NCI-H460 (cell line): ENCODE results near the genes MALL, RGPD6 and TTL.

DNA sequence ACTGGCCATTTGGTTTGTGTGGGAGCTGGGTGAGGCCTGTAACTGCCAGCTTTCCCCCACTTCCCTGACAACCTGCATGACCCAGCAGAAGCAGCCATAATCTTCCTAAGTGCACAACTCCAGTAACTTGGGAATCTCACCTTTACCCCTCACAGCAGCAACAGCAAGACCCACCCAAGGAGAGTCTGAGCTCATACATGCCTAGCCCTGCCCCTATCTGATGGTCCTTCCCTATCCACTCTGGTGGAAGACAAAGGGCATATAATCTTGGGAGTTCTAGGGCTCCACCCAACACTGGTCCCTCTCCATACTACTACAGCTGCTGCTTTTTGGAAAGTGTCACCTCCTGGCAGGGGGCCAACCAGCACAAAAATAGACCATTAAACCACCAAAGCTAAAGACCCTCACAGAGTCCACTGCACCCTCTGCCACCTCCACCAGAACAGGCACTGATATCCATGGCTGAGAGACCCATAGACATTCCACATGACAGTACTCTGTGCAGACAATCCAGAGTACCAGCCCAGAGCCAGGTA lies 8.2 kb downstream of the MALL start:
RAMPAGE:
- cytosol, long total RNA: no peak
- long total RNA: no peak
- nucleus, long total RNA: no peak

RAMPAGE:
- cytosol, long total RNA: no peak
- long total RNA: start-site peak on the minus strand at chr2:110115817-110115835, 78 and 84 reads in 2 replicates
- nucleus, long total RNA: start-site peak on the minus strand at chr2:110115803-110115825, 344 and 191 reads in 2 replicates
These were observed at the start of gene MALL for GRCh38 chr2:110115388-110116339. MALL (minus strand) TSS chr2:110115822.

GRCh38 chr2:110577017-110577296 lies at the start of gene RGPD6:
RGPD6 (minus strand) TSS chr2:110577222.
RAMPAGE:
- cytosol, long total RNA: no peak
- long total RNA: no peak
- nucleus, long total RNA: no peak

GRCh38 chr2:110748262-110748787 lies 16.0 kb downstream of the ACOXL start:
RAMPAGE:
- cytosol, long total RNA: no peak
- long total RNA: no peak
- nucleus, long total RNA: no peak

GRCh38 chr2:110858792-110859365 lies 126.5 kb downstream of the ACOXL start:
RAMPAGE:
- cytosol, long total RNA: no peak
- long total RNA: no peak
- nucleus, long total RNA: no peak

GRCh38 chr2:111145606-111145909 lies 24.8 kb downstream of the BCL2L11 start:
RAMPAGE:
- cytosol, long total RNA: no peak
- long total RNA: no peak
- nucleus, long total RNA: no peak

DNA sequence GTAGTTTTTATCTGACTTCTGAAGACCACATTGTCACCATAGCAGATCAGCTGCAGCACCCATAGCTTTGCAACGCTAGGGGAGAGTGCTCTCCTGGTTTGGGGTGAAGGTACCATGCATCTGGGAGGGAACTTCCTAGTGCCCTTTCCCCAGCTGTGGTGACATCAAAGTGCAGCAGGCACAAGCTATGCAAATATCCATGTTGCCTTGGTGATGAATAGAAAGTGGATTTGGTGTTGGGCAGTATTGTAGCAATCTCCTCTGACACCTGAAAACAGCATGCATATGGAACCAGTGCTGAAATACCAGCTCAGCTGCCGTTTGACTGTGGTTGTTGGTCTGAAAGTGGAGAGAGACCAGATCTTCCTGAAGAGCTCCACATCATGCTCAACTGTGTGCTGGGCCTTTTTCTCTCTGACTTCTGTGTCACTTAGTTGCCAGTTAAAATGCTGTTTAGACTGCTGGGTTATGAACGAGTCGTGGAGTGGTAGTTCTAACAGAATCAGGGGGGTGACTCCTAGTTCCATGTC lies 37.1 kb downstream of the BCL2L11 start:
RAMPAGE:
- cytosol, long total RNA: no peak
- long total RNA: no peak
- nucleus, long total RNA: no peak

DNA sequence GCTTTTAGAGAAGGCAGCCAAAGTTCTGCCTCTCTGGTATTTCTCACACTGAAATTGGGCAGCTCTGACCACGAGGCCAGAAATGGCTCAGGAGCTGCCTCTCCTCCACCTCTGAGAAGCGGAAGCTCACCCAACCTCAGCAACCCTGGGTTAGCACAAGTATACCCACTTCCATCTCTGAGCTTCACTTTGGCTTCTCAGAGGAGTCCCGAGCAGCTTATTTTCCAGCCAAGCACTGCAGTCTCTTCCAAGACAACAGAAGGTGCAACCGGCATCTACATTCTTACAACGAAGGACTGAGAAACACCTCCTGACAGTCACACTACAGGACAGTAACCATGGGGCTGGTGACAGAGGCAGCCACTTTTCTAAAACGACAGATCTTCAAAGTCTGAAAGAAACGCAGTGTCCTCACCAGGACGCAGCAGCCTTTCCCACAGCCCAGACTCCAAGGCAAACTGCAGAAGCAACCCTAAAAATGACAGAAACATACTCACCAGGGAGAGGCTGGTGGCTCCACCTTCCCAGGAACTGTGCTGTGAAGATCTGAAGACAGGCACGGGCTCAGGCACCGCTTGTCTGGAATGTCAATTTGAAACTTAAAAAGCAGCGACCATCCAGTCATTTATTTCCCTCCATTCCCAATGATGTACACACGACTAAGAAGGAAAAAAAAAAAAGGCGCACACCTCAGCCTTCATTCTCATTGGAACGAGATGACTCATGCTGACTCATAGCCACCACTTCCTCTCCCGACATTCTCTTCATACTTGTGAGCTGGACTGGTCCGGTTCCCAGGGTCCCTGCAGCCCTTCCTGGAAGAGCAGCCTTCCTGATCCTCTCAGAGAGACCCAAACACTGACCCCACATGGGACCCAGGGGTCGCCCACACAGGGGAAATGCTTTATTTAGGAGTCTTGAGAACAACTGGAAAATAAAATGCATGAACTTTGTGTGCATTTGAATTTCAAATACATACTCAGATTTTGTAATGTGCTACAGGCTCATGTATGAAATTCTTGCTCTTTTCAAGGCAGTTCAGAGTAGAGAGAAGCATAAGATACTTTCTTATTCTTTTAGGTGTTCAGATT lies 374.0 kb downstream of the BCL2L11 start:
RAMPAGE:
- cytosol, long total RNA: start-site peak on the minus strand centred at position 619 of the sequence, 143 bp wide, 654 and 587 reads in 2 replicates
- long total RNA: no peak
- nucleus, long total RNA: start-site peak on the minus strand centred at position 640 of the sequence, 187 bp wide, 790 and 73 reads in 2 replicates

DNA sequence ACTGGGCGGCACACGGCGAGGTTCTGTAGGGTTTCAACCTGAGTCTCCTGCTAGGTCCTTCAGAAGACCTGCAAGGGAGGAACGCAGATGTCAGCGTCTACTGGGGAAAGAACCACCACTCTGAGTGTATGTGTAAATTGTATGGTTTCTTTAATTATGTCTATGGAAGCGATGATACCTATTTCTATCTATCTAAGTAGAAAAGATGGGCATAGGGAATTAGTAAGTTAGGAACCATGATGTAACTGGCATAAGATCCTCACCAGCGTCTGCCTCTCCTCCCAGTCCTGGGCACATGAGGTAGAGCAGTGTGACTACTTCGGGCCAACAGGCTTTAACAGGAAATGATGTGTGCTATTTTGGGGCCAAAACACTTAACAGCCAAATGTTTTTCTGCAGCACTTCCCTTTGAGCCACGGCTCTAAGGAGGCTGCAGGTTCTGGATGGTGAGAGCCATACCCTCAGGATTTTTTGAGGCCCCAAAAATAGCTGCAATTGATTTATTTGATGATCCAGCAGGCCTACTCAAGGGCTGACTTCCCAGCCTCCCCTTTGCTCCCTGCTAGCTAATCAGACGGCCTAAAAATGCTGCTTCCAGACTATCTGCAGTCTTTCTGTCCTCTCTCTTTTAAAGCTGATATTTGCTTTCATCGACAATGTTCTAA lies 116.9 kb downstream of the ANAPC1 start:
RAMPAGE:
- cytosol, long total RNA: no peak
- long total RNA: no peak
- nucleus, long total RNA: no peak

RAMPAGE:
- cytosol, long total RNA: no peak
- long total RNA: no peak
- nucleus, long total RNA: no peak
These were observed 652 bp upstream of the MERTK start for GRCh38 chr2:111897735-111898175.

DNA sequence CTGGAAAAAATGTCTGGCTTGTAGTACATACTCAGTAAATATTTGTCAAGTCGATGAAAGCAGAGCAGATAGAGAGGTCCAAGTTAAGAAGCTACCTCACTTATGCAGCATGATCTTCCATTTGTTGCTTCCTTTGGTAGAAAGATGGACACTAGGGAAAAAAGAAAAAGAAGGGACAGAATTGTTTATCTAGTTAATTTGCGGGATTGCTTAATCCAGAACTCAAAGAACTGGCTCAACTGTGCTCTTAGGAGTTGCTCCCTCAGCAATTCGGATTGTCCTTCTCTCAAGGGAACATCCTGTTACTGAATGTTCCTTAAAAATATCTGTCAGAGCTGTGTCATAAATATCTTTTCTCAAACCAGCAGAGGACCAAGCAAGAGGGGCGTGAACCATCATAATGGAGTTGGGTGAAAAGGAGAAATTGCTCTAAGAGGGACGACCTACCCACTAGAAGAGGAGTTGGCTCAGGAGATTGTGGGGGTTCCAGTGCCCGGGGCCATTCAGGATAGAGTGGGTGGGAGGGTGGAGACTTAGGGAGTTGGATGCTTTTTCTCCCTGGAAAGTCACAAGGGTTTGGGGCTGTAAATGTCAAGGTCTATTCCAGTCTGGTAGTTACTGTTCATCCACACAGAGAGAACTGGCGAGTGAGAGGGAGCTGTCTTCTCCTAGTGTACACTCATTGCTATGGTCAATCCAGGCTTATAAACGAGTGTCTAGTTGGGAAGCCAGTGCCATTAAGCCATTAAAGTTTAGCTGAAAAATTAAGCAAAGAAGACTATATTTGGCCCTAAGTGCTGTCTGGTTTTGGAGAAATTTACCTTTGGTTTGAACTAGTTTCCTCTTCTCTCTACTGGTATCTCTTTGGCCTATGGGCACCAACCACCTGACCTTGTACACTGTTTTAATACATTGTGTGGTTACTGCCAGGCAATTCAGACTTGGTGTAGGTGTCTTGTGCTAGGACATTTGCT lies 59.6 kb downstream of the MERTK start:
RAMPAGE:
- cytosol, long total RNA: no peak
- long total RNA: no peak
- nucleus, long total RNA: no peak

GRCh38 chr2:112009612-112010405 lies 45.3 kb upstream of the TMEM87B start:
RAMPAGE:
- cytosol, long total RNA: no peak
- long total RNA: no peak
- nucleus, long total RNA: no peak

GRCh38 chr2:112012364-112012887 lies 42.6 kb upstream of the TMEM87B start:
RAMPAGE:
- cytosol, long total RNA: no peak
- long total RNA: no peak
- nucleus, long total RNA: no peak

DNA sequence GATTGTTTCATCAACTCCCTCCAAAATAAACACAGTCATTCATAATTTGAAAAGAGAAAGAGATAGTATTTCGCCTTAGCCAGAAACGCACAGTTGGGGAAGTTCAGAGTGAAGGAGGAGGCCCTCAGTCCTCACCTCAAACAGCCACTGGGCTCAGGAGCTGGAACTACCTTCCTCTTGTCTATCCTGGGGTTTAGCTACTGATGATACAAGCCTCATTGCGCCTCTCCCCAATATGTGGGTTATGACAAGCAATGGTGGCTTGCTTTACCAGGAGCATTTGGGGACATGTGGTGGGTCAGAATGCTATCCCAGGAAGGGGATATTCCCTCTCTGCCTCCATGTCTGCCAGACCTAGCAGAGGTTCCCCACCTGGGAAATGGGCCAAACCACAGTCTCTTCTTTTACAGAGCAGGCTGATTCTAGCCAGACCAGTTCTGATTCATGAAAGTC lies 22.2 kb upstream of the TMEM87B start:
RAMPAGE:
- cytosol, long total RNA: no peak
- long total RNA: no peak
- nucleus, long total RNA: no peak

DNA sequence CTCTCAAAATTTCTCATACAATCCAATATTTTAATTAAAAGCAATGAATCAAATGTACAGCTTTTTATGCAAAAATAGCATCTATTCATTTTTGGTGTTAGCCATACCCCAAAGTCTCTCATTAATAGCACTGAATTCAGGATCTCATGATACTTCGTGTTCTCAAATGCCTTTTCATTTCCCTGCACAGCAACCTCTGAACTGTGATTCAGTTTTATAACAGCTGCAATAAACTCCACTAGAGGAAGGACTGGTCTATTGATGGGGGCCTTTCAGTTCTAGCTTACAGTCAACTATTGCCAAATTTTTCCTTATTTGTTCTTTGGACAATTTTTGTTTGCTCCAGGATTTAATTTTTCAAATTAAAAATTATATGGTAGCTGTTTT lies 4.8 kb upstream of the TMEM87B start:
RAMPAGE:
- cytosol, long total RNA: no peak
- long total RNA: no peak
- nucleus, long total RNA: no peak

RAMPAGE:
- cytosol, long total RNA: no peak
- long total RNA: no peak
- nucleus, long total RNA: no peak
These were observed 22.6 kb downstream of the TMEM87B start for GRCh38 chr2:112077604-112078103.

GRCh38 chr2:112155514-112155907 lies 17.3 kb downstream of the FBLN7 start:
RAMPAGE:
- cytosol, long total RNA: no peak
- long total RNA: no peak
- nucleus, long total RNA: no peak

DNA sequence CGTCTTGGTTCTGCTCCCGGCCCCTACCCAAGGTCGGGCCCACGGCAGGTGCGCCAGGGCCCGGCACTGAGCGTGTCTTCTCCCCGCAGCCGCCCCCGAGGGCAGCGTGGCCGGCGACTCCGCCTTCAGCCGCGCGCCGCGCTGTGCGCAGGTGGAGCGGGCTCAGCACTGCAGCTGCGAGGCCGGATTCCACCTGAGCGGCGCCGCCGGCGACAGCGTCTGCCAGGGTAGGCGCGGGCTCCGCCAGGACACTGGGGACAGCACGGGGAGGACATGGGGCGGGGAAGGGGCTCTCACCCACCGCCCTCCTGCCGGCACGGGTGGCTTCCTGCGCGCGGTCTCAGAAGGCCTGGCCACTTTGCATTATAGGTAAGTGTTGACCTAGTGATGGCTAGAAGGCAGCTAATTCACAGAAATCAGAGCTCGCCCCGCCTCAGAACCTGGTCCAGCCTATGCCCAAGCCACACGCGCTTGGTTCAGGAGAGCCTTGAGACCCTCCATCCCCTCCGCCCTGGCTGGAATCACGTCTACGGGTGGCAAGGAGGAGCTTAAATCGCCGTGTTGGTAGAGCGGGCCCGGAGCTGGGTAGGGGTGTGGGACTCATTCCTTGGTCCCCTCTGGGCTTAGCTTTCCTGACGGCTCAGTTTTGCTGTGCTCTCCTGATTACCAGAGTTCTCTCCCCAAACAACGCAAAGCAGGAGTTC lies 43.6 kb downstream of the FBLN7 start:
RAMPAGE:
- cytosol, long total RNA: no peak
- long total RNA: no peak
- nucleus, long total RNA: no peak

DNA sequence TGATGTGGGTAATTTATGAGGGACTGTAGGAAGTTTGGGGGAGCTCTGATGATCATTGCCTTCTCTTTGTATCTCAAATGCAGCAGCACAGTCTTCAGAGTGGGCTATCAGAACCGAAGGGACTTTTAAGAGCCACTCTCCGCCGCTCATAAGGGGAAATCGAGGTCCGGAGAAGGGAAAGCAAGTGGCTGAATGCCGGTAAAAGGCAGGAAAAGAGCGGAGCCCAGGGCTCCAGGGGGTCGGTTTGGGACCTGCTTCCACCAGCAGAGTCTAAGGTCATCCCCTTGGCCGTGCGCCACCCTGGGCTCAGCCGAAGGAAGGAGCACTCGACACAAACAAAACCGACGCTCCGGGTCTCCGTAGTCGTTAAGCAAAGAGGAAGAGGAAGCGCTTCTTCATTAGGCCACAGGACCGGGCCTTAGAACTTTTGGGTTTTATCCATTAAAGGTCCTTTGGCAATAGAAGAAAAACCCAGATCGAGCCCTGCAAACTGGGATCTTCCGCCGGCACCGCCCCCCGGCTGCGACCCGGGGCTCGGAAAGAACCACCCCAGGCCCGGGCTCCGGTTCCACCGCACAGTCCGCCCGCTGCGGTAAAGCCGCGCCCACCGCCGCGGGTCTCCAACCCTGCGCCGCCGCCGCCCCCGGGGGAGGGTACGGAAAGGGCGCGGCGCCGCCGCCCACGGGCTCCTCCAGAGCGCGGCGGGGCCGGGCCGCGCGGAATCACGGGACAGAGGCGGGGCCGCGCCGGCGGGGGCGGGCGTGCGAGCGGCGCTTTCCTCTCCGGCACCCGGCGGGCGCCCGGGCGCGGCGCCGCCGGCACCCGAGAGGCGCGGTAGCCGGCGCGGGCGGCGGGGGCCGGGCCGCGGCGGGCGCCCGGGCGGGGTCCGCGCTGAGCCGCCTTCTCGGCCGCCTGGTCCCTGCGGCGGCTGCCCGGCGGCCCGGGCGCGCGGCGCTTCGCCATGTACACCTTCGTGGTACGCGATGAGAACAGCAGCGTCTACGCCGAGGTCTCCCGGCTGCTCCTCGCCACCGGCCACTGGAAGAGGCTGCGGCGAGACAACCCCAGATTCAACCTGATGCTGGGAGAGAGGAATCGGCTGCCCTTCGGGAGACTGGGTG lies at the start of gene TTL:
TSS of gene TTL (plus strand) at position 773 of the 1,121 bp plus-strand sequence.
RAMPAGE:
- cytosol, long total RNA: no peak
- long total RNA: no peak
- nucleus, long total RNA: no peak

DNA sequence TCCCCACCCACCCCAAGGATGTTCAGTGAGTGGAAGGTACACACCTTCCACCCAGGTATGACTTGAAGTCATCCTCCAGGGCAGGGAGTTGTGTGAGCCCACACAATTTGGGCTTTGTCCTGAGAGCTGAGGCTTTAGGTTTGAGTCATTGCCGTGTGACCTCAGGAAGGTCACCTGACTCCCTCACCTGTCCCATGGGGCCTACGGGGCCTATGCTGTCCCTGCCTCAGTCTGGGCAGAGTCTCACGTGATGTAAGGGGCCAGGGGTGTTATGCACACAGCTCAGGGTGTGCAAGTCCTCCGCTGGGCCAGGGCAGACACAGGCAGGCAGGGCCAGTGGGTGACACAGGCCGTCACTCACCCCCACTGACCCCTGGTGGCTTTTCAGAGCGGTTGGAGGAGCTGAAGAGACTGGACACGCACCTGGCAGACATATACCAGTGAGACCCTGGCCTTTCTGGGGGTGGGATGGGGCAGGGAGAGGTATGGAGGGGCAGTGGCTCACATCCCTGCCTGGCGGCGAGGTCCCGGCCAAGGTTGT lies 5.1 kb downstream of the NT5DC4 start:
RAMPAGE:
- cytosol, long total RNA: no peak
- long total RNA: no peak
- nucleus, long total RNA: no peak